ENCODE results near the gene SEC16B.

GRCh38 chr1:174157062-174157594 is 2.2 kb upstream of the RABGAP1L start:
- PRO-cap: no peak
- RAMPAGE, long total RNA, 2 experiments: no peak in any of the 2 experiments

GRCh38 chr1:174652915-174653436 is 205.2 kb downstream of the GPR52 start:
- PRO-cap: no peak
- RAMPAGE, long total RNA, 2 experiments: no peak in any of the 2 experiments

DNA sequence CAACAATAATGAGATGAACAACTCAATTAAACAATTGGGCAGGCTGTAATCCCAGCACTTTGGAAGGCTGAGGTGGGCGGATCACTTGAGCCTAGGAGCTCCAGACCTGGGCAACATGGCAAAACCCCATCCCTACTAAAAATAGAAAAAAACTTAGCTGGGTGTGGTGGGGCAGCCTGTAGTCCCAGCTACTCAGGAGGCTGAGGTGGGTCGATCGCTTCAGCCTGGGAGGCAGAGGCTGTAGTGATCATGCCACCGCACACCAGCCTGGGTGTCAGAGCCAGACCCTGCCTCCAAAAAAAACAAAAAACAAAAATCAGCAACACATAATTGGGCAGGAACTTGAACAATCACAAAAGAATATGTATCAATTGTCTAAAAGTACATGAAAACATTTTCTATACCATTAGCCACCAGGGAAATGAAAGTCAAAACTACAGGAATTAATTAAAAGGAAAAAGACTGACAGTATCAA is 232.9 kb downstream of the GPR52 start:
- PRO-cap: no peak
- RAMPAGE, long total RNA, 2 experiments: no peak in any of the 2 experiments

- PRO-cap: no peak
- RAMPAGE, long total RNA, 2 experiments: no peak in any of the 2 experiments
Observed at GRCh38 chr1:174871823-174872295, 127.9 kb upstream of the CACYBP start.

DNA sequence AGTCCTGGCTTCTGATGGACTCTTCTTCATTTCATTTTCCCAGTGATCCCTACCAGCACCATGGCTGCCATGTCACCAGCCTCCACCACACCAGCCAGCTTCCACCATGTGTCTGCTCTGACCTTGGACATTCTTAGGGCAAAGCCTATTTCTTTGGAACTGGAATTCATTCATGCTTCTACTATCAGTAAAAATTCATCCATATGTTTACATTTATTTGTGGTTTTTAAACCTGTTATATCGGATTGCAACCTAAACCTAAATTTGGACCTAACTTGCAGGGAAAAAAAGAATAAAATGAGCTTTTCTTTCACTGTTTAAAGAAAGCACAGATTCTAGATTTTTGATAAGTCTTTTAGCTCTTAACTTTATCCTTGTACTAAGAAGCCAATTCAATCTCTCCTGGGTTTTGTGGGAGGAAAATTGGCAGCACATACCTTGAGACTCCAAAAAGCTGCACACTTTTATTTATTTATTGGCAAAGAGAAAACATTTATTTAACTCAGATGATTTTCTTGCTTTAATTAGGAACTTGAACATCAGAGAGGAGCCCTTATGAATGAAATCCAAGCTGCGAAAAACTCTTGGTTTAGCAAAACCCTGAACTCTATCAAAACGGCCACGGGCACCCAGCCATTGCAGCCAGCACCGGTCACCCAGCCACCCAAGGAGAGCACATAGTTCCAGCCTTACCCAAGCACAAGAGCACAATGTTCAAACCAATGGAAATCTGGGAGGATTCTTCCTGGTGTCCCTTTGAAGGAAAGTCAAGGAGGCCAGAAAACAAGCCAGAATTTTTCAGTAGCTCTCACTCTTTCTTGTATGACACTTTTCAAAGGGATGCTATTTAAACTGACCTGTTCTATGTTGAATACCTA is 10.2 kb upstream of the CACYBP start:
- PRO-cap: no peak
- RAMPAGE, long total RNA, 2 experiments: no peak in any of the 2 experiments

DNA sequence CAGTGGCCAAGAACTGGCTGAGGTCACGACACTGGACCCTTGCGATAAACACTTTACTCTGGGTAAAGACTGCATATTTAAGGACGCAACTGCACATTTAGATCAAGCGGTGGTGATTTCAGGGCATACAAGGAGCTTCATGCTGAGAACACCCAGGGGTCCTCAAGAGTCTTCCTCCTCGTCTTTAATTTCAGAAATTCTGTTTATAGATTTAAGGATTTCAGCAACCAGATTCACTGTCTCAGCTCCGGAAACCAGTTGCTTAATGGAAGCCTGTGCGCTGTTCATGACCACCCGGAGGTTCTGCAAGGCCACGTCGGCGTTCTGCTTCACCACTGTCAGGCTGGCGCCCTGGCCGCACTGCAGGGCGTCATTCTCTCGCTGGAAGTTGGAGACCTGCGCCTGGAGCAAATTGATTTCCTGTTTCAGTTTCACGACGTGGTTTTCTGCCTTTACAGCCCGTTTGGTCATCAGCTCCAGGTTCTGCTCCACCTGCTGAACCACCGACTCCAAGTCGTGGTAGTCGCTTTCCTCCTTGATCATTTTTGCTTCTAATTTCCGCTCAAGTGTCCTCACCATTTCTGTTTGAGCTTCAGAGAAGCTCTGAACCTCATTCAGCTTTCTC is 21.4 kb upstream of the MRPS14 start:
- PRO-cap: no peak
- RAMPAGE, long total RNA, 2 experiments: no peak in any of the 2 experiments

DNA sequence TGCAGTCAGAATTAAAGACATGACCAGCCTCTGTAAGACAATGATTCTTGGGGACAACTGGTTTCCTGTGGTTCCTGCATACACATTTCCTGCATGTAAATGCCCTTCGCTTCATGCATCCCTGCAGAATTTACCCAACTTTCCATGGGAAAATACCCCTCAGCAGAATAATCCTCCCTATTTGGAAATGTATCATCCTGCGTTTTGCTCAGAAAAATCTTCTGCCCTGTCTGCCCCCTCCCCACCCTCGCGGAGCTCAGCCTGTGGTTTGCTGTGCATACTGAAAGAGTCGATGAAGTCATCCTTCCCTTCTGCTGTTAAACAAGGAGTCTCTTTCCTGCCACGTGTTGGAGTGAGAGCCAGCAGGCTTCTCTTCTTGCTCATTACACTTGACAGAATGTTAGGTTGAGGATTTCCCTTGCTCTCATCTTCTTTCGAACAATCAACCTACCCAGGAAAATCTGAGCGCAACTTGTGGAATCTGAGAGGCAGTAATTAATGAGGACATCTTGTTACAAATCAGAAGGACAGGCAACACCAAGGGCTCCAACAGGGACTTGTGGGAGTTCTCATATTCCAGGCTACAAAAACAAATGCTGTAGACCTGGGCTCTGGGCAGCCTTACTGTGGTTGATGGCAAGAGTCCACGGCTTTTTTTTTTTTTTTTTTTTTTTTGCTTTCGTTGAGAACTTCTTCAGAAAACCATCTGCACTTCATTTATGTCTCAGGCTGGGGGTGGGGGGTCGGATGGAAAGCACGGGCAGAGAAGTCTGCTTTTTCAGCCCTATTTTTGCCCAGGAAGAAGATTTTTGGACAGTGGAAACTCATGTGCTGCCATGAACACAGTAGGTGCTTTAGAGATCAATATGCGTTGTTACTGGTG is 4.9 kb downstream of the TNN start:
- PRO-cap: no peak
- RAMPAGE, long total RNA, 2 experiments: no peak in any of the 2 experiments

- PRO-cap: no peak
- RAMPAGE, long total RNA, 2 experiments: no peak in any of the 2 experiments
Observed at GRCh38 chr1:175494062-175494425, 249.4 kb downstream of the TNR start.

DNA sequence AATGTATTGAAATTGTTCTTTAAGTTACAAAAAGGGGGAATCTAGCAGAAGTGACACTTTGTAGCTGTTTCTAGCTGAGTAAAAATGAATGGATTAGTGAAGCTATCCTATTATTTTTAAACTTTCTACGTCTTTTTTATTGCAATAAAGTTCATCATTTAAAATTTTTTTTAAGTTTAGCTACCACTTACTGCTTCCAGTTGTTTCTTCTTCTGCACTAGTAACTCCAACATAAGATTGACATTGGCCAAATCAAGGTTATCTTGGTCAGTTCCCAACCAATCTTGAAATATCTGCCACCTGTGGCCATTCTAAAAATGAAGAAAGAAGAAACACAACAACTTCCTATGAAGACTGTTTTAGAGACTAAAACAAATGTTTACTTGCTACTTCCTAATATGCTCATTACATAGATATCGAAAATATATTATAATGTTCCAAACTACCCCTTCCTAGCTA is 44.4 kb downstream of the COP1 start:
- PRO-cap: no peak
- RAMPAGE, long total RNA, 2 experiments: no peak in any of the 2 experiments

- PRO-cap: no peak
- RAMPAGE, long total RNA, 2 experiments: no peak in any of the 2 experiments
Observed at GRCh38 chr1:176530901-176531521, 68.0 kb downstream of the PAPPA2 start.

GRCh38 chr1:176692256-176692622 is 229.3 kb downstream of the PAPPA2 start:
- PRO-cap: no peak
- RAMPAGE, long total RNA, 2 experiments: no peak in any of the 2 experiments

DNA sequence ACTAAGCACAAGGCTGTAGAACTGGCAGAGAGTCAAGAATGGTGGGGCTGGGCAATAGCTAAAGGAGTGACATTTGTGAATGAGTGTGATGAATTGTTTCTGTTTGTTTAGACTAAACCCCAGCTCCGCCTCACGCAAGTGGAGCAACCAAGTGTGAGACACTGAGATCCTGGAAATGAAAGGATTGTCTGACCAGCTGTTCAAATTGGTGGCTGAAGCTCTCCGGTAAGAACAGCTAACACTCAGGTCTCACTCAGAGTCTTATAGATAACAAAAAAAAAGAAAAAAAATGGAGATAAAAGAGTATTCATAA is 38.7 kb downstream of the BRINP2 start:
- PRO-cap: no peak
- RAMPAGE, long total RNA, 2 experiments: no peak in any of the 2 experiments

DNA sequence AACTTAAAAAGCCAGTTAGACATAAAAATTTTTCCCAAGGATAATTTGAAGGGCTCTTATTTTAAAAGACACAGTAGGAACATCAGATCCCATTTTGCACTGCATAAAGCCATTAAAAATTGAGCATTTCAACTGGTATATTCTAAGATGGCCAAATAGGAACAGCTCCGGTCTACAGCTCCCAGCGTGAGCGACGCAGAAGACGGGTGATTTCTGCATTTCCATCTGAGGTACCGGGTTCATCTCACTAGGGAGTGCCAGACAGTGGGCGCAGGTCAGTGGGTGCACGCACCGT is 336.1 kb downstream of the SEC16B start:
- PRO-cap: no peak
- RAMPAGE, long total RNA, 2 experiments: no peak in any of the 2 experiments

DNA sequence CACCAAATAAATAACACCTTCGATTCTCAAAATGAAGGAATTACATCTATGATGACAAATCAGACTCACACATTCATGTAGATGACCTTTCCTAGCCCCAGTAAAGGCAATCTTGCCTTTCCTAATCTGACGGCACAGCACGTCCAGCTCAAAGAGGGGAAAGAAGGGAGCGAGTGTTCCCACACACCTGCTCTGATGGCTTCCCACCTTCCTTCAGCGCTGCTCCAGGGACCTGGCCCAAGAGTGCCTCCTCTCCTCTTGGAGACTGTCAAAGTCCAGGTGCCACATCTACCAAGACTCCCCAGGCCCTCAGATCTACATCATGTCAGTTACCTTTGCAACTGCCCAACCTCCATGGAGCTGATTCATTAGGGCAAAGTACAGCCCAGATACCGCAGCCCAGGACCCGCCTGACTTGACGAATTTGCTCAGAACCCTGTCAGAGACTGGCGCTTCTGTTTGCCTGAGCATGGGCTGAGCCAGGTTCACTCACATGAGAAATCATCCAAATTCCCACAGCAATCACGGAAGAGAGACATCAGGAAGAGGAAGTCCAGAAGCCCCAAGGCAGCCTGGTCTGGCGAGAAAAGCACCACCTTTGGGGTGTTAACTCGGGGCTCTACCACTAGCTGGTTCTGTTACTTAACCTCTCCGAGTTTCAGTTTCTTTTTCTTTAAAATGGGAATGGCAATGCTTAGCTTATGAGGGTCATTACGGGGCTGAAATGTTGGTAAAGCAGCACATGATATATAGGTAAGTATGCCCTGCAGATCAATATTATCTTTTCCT is at the start of gene SEC16B:
Gene SEC16B (minus strand): TSS at position 362 of the 789 bp plus-strand sequence.
- PRO-cap: no peak
- RAMPAGE, long total RNA, 2 experiments: no peak in any of the 2 experiments

GRCh38 chr1:178031809-178032283 is 62.0 kb upstream of the SEC16B start:
- PRO-cap: no peak
- RAMPAGE, long total RNA, 2 experiments: no peak in any of the 2 experiments

- PRO-cap: no peak
- RAMPAGE, long total RNA, 2 experiments: no peak in any of the 2 experiments
Observed at GRCh38 chr1:178034739-178035128, 59.2 kb upstream of the RASAL2 start.

GRCh38 chr1:178055935-178056494 is 37.9 kb upstream of the RASAL2 start:
- PRO-cap: unidirectional peak, plus-strand start at chr1:178056121
- RAMPAGE, long total RNA, 2 experiments: no peak in any of the 2 experiments

GRCh38 chr1:178098216-178098890 is 4.4 kb downstream of the RASAL2 start:
- PRO-cap: no peak
- RAMPAGE, long total RNA, 2 experiments: no peak in any of the 2 experiments

- PRO-cap: no peak
- RAMPAGE, long total RNA, 2 experiments: no peak in any of the 2 experiments
Observed at GRCh38 chr1:178184759-178185665, 91.1 kb downstream of the RASAL2 start.

DNA sequence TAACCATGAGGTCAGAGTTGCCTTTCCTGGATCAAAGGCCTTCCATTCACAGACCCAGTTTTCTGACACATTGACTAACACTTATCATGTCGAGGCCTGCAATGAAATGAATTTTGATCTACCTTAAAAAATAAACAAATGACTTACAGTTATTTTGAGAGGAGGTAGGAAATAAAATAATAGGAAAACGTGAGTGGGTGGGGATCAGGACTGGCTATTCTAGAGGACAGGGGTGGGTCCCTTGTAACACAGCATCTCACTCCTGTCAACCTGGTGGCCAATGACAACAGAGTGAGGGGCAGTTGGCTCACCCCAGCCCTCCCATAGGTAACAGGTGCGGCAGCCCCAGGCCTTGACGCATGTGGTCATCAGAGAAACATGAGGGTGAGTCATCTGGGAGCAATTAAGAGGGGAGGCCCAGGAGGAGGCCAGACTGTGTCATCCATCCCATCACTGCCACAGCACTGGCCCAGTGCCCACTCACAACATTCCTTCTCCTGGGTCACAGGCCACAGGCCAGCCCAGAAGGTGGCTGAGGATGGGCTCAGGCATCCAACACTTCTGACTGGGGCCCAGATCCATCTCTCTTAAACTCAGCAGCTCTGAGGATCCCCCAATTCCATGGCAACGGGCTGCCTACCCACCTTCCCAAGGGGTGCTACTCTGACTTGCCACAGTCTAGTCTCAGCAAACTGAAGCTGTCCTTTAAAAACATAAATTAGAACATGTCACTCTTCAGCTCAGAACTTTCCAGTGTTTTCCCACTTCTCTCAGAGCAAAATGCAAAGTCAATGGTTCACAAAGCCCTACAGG is 17.1 kb downstream of the TEX35 start:
- PRO-cap: no peak
- RAMPAGE, long total RNA, 2 experiments: no peak in any of the 2 experiments

Data from breast epithelium (tissue), 2 donors.